ENCODE measurements around a stretch of chr14.

DNA sequence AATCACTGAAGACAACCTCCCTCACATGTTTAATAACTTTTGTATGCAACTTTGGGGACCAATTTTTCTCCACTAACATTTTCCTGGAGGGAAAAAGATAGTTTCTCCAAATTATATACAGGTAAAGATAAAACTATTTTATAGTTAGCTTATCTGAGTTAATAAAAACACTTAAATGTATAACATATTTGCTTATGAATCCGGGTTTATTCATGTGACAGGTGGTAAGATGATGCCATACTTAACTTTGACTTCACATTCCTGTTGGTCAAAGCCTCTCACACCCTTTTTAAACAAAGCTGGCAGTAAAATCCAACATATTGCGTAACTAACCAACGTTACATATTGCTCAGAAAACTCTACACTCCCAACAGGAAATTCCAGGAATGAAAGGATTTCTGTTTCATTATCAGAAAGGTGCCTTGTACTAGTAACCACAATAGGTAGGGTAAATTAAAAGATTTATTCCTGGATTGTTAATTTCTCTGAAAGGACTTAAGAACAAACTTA lies 23.6 kb upstream of the CATSPERB start:
- RAMPAGE, long total RNA = no peak
- RRBS, 2 experiments = no CpG with 5 or more reads among the region's 3 CpGs
CAGE:
- cytosol, long polyA minus RNA = no peak
- cytosol, long polyA plus RNA = no peak
- long polyA plus RNA = no peak
- nucleolus, long total RNA = no peak
- nucleus, long polyA plus RNA = no peak
- nucleus, long total RNA = no peak

GRCh38 chr14:91759624-91760172 lies 27.8 kb upstream of the CATSPERB start:
- RAMPAGE, long total RNA = no peak
- RRBS, 2 experiments = no CpG with 5 or more reads among the region's 2 CpGs
CAGE:
- cytosol, long polyA minus RNA = no peak
- cytosol, long polyA plus RNA = no peak
- long polyA plus RNA = no peak
- nucleolus, long total RNA = no peak
- nucleus, long polyA plus RNA = no peak
- nucleus, long total RNA = no peak

GRCh38 chr14:91835624-91835994 lies 31.7 kb downstream of the TC2N start:
- RAMPAGE, long total RNA = no peak
- RRBS, 2 experiments = 4 to 31% methylated on average over 8 of the region's 23 CpGs
CAGE:
- cytosol, long polyA minus RNA = no peak
- cytosol, long polyA plus RNA = no peak
- long polyA plus RNA = no peak
- nucleolus, long total RNA = no peak
- nucleus, long polyA plus RNA = no peak
- nucleus, long total RNA = no peak

GRCh38 chr14:91860987-91861604 lies 6.2 kb downstream of the TC2N start:
- RAMPAGE, long total RNA = no peak
- RRBS, 2 experiments = no CpG with 5 or more reads among the region's 4 CpGs
CAGE:
- cytosol, long polyA minus RNA = no peak
- cytosol, long polyA plus RNA = no peak
- long polyA plus RNA = no peak
- nucleolus, long total RNA = no peak
- nucleus, long polyA plus RNA = no peak
- nucleus, long total RNA = no peak

DNA sequence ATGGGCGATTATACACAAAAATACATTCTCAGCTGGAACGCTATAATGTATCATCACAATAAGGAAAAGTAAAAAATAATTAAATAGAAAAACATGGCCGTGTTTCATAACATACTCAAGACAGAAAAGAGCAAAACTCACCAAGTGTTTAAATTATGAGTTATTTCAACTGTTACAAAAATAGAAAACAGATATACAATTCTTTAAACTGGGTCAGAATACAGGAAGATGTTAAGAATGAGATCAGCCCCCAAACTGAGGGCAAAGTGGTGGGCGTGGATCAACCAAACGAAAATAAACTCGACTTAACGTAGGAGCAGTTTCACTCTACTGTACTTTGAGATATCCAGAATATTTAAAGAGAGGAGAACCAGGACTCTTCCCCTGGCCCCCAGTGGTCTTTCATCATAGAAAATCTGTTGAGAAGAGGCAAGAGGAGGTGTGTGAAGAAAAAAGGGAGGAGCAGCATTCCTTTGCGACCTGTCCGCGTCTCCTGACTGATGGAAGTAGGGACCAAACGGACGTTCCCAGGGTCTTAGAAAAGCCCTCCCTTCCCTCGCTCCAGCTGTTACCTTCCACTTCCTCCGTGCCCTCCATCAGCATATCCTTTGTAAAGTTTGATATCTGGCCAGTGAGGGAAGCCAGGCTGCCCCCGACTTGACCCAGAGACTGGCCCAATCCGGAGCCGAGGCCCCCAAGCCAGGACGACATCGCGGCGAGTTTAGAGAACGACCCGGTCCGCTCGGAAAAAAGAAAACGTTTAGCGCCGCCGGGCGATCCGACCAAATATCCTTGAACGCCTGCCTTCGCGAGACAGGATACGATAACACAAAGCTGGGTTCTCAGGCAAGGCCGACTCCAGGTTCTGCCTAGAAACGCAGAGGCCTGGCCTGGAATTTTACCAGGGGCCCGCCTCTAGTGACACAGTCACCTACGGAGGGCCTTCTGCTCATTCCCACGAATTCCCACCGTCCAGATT lies 595 bp downstream of the TRIP11 start:
- RAMPAGE, long total RNA = no peak
- RRBS, 2 experiments = 1% methylated on average over 8 of the region's 41 CpGs
CAGE:
- cytosol, long polyA minus RNA = start-site peak on the minus strand centred at position 452 of the sequence, 8 bp wide, 37 reads; start-site peak on the minus strand centred at position 608 of the sequence, 6 bp wide, 15 reads
- cytosol, long polyA plus RNA = no peak
- long polyA plus RNA = no peak
- nucleolus, long total RNA = no peak
- nucleus, long polyA plus RNA = no peak
- nucleus, long total RNA = no peak

DNA sequence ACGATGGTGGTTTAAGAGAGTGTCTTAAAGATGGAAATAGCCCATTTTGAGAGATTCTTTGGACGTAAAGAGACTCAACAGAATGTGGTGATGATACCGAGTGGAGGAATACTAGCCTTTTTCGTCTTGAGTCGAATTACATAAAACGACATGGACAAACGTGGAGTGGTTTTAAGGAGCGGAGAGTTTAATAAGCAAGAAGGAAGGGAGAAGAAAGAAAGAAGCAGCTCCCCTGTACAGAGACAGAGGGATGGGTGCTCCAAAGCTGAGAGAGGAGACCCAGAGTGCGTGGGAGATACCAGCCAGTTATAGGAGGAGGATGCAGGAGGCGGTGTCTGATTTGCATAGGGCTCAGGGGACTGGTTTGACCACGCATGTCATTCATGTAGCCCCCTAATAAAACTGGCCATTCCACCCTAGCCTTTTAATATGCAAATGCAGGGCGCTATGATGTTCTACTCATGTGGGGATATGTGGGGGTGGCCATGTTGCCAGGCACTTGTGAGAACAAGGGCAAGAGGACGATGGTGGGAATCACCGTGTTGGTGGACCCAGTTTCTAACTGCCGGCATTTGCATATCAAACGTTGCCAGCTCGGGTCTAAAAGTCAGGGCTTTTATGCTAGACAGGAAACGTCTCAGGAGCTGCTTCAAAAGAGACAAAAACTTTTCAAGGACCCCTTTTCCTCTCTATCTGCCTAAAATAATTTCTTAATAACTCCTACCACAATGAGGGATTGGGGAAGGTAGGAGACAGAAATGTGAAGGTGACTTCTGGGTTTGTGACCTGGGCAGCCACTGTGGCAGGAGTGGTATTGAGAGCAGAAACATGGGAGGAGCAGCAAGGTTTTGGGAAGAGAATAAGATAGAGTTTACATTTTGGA lies 2.0 kb upstream of the ATXN3 start:
- RAMPAGE, long total RNA = no peak
- RRBS, 2 experiments = no CpG with 5 or more reads among the region's 18 CpGs
CAGE:
- cytosol, long polyA minus RNA = no peak
- cytosol, long polyA plus RNA = no peak
- long polyA plus RNA = no peak
- nucleolus, long total RNA = no peak
- nucleus, long polyA plus RNA = no peak
- nucleus, long total RNA = no peak

DNA sequence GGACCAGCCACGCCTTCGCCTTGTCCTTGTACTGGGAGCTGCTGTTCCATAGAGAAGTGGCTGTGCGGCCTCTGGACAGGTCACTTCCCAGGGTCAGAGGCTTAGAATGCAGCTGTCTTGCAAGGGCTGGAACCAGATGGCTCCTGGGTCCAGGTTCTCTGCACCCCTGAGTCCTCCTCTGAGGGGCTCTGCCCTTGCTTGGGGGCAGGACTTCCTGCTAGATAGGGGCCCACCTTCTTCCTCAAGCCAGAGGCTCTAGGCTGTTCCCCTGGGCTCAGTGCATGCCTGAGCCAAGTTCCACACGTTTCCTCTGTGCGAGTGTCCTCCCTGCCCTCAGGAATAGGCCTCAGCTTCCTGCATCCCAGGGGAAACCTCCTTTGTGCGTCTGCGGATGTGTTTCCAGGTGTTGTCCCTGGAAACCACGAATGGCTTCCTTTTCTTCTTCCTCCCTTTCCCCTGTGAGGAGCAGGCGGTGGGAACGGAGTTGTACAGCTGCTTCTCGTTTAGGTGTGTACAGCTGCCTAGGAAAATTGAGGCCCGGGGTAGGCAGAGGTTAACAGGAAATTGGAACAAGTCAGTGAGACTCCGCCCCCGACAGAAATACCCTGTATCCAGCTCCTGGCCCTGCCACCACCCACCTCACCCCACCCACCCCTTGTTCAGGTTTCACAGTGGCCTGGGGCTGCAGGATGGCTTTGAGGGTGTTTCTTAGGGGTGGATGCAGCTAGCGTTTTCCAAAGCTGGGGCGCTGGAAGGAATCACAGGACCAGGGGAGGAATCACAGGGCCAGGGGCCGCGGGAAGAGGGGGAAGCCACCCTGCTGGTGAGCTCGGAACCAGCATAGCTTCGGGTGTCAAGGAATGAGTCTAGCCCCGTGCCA lies 54.1 kb upstream of the RIN3 start:
- RAMPAGE, long total RNA = no peak
- RRBS, 2 experiments = no CpG with 5 or more reads among the region's 21 CpGs
CAGE:
- cytosol, long polyA minus RNA = no peak
- cytosol, long polyA plus RNA = no peak
- long polyA plus RNA = no peak
- nucleolus, long total RNA = no peak
- nucleus, long polyA plus RNA = no peak
- nucleus, long total RNA = no peak

GRCh38 chr14:92463245-92463595 lies 50.4 kb upstream of the RIN3 start:
- RAMPAGE, long total RNA = no peak
- RRBS, 2 experiments = no CpG with 5 or more reads among the region's 9 CpGs
CAGE:
- cytosol, long polyA minus RNA = no peak
- cytosol, long polyA plus RNA = no peak
- long polyA plus RNA = no peak
- nucleolus, long total RNA = no peak
- nucleus, long polyA plus RNA = no peak
- nucleus, long total RNA = no peak

DNA sequence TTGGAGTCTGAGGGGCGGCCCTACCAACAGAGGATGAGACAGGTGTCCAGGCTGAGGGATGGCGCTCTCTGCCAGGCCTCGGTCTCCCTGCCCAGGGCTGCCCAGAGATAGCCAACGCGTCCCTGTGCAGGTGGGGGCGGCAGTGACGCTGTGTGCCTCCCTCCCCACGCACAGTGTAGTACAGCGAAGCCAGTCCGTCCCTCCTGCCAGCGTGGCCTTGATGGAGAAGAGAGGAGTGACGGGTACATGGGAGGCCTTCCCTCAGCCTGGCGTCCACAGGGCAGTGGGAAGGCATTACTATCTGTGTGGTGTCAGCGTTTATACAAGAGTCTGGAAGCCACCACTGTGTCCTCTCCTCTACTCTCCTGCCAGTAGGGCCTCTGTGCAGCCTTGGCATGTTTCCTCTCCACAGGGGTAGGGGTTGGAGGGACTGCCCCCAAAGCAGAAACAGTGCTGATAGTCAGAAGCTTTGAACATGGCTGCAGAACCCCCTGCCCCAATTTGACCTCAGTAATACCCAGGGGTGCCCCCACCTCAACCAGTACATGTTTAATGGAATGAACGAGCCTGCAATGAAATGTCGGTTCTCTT lies 6.1 kb downstream of the RIN3 start:
- RAMPAGE, long total RNA = no peak
- RRBS, 2 experiments = no CpG with 5 or more reads among the region's 16 CpGs
CAGE:
- cytosol, long polyA minus RNA = no peak
- cytosol, long polyA plus RNA = no peak
- long polyA plus RNA = no peak
- nucleolus, long total RNA = no peak
- nucleus, long polyA plus RNA = no peak
- nucleus, long total RNA = no peak

DNA sequence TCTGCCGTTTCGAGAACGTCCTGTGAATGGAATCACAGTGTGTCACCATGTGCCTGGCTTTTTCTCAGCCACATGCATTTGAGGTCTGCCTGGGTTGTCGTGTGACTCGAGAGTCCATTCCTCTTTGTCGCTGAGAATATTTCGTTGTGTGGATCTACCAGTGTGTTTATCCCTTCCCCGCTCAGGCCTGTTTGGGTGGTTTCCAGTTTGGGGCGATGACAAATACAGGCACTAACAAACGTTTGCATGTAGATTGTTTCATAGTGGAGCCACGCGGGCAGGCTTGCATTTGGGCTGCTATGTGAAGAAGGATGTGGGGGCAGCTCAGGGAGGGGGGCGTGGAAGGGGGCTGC lies 14.1 kb downstream of the RIN3 start:
- RAMPAGE, long total RNA = no peak
- RRBS, 2 experiments = no CpG with 5 or more reads among the region's 13 CpGs
CAGE:
- cytosol, long polyA minus RNA = no peak
- cytosol, long polyA plus RNA = no peak
- long polyA plus RNA = no peak
- nucleolus, long total RNA = no peak
- nucleus, long polyA plus RNA = no peak
- nucleus, long total RNA = no peak

- RAMPAGE, long total RNA = no peak
- RRBS, 2 experiments = no CpG with 5 or more reads among the region's 12 CpGs
CAGE:
- cytosol, long polyA minus RNA = no peak
- cytosol, long polyA plus RNA = no peak
- long polyA plus RNA = no peak
- nucleolus, long total RNA = no peak
- nucleus, long polyA plus RNA = no peak
- nucleus, long total RNA = no peak
These were observed 21.7 kb downstream of the RIN3 start for GRCh38 chr14:92535177-92535732.

DNA sequence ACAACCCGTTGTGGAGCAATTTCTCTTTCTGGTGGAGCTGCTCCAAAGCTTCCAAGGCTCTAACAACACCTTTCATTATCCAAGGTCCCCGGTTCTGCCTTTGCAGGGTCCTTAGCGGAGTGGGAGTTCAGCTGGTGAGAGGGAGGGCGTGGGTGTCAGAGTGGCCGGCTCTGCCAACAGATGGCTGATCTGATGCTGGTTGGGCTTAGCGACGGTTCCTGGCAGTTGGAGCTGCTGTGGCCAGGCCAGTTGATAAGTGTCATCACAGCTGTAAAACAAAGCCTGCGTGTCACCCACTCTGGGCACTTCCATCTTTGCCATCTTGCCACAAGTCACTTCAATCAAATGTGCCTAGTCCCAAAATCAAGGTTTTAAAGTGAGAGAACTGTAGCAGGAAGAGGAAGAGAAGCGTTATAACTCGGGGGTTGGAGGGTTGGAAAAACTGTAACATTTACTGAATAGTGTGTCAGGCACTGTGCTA lies 36.3 kb downstream of the RIN3 start:
- RAMPAGE, long total RNA = no peak
- RRBS, 2 experiments = 71 to 94% methylated on average over 4 of the region's 10 CpGs
CAGE:
- cytosol, long polyA minus RNA = no peak
- cytosol, long polyA plus RNA = no peak
- long polyA plus RNA = no peak
- nucleolus, long total RNA = no peak
- nucleus, long polyA plus RNA = no peak
- nucleus, long total RNA = no peak

GRCh38 chr14:92560450-92560821 lies 46.9 kb downstream of the RIN3 start:
- RAMPAGE, long total RNA = no peak
- RRBS, 2 experiments = no CpG with 5 or more reads among the region's 9 CpGs
CAGE:
- cytosol, long polyA minus RNA = no peak
- cytosol, long polyA plus RNA = no peak
- long polyA plus RNA = no peak
- nucleolus, long total RNA = no peak
- nucleus, long polyA plus RNA = no peak
- nucleus, long total RNA = no peak

GRCh38 chr14:92601670-92602649 lies 88.4 kb downstream of the RIN3 start:
- RAMPAGE, long total RNA = no peak
- RRBS, 2 experiments = no CpG with 5 or more reads among the region's 12 CpGs
CAGE:
- cytosol, long polyA minus RNA = no peak
- cytosol, long polyA plus RNA = no peak
- long polyA plus RNA = no peak
- nucleolus, long total RNA = no peak
- nucleus, long polyA plus RNA = no peak
- nucleus, long total RNA = no peak

DNA sequence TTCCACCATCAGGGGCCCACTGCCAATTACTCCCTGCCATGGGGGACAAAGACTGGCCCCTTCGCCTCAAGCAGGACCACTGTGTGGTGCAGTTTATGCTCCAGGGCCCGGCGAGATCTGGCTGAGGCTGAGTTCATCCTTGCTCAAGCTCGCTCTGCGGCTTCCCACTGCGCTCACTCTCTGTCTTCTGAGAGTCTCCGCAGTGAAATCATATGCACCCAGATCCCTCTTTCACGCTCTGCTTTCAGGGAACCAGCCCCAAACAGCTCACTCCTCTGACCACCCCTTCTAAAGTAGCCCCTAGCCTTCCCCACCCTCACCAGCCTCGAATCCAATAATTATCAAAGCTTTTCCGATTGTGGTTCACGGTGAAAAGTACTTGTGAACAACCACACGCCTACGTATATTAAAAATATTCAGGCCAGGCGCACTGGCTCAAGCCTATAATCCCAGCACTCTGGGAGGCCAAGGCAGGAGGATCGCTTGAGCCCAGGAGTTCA lies 95.1 kb downstream of the LGMN start:
- RAMPAGE, long total RNA = no peak
- RRBS, 2 experiments = no CpG with 5 or more reads among the region's 15 CpGs
CAGE:
- cytosol, long polyA minus RNA = no peak
- cytosol, long polyA plus RNA = no peak
- long polyA plus RNA = no peak
- nucleolus, long total RNA = no peak
- nucleus, long polyA plus RNA = no peak
- nucleus, long total RNA = no peak

DNA sequence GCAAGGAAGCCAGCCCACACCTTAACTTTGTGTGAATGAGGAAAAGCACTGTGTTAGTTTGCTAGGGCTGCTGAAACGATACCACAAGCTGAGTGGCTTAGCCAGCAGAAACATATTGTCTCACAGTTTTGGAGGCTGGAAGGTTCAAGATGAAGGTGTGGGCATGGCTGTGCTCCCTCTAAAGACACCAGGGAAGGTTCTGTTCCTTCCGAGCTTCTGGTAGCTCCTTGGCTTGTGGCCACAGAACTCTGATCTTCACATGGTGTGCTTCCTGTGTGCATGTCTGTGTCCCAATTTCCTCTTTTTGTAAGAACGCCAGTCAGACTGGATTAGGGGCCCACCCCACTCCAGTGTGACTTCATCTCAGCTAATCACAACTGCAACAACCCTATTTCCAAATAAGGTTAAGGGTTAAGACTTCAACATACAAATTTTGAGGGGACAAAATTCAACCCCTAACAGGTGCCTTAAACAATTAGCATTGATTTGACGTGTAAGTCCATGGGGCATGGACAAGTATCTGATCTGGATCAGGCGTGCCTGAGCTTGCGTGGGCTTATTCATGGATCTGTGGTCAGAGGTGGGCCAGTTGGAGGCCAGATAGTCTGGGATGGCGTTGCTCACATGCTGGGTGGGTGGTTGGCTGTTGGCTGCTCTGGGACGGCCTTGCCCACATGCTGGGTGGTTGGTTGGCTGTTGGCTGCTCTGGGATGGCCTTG lies 88.6 kb downstream of the LGMN start:
- RAMPAGE, long total RNA = no peak
- RRBS, 2 experiments = no CpG with 5 or more reads among the region's 8 CpGs
CAGE:
- cytosol, long polyA minus RNA = no peak
- cytosol, long polyA plus RNA = no peak
- long polyA plus RNA = no peak
- nucleolus, long total RNA = no peak
- nucleus, long polyA plus RNA = no peak
- nucleus, long total RNA = no peak

- RAMPAGE, long total RNA = no peak
- RRBS, 2 experiments = no CpG with 5 or more reads among the region's 2 CpGs
CAGE:
- cytosol, long polyA minus RNA = no peak
- cytosol, long polyA plus RNA = no peak
- long polyA plus RNA = no peak
- nucleolus, long total RNA = no peak
- nucleus, long polyA plus RNA = no peak
- nucleus, long total RNA = no peak
These were observed 80.1 kb downstream of the LGMN start for GRCh38 chr14:92668278-92668746.

DNA sequence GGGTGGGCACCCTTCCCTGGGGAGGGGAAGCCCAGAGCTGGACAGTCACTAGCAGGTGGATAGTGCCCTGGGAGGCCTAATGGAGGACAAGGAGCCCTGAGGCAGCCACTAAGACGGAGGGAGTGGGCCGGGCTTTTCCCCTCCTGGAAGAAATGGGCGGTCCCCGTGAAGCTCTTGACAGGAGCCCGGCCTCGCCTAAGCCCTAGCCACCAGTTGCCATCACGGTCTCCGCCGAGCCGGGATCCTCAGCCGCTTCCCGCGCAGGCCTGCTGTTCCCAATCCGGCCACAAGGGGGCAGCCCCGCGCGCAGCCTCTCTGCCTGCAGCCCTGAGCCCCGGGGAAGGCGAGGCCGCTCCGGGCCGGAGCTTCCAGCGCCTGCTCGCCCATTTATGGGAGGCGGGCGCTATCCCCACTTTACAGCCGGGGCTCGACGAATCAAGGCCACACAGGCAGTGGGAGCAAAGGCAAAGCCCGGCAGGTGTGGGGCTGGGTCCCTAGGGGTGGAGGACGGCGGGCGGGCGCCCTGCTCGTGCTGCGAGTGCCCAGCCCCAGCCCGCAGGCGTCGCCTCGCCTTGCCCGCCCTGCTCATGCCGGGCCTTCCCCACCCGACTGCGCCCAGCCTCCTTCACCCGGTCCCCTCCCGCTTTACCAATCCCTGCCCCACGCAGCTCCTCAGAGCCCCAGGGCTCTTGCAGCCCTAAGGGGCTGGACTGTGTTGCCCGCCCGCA lies 61.5 kb downstream of the LGMN start:
- RAMPAGE, long total RNA = no peak
- RRBS, 2 experiments = 41 to 48% methylated on average over 30 to 34 of the region's 49 CpGs
CAGE:
- cytosol, long polyA minus RNA = no peak
- cytosol, long polyA plus RNA = no peak
- long polyA plus RNA = no peak
- nucleolus, long total RNA = no peak
- nucleus, long polyA plus RNA = no peak
- nucleus, long total RNA = no peak

GRCh38 chr14:92704716-92705140 lies 43.7 kb downstream of the LGMN start:
- RAMPAGE, long total RNA = no peak
- RRBS, 2 experiments = no CpG with 5 or more reads among the region's 12 CpGs
CAGE:
- cytosol, long polyA minus RNA = no peak
- cytosol, long polyA plus RNA = no peak
- long polyA plus RNA = no peak
- nucleolus, long total RNA = no peak
- nucleus, long polyA plus RNA = no peak
- nucleus, long total RNA = no peak

DNA sequence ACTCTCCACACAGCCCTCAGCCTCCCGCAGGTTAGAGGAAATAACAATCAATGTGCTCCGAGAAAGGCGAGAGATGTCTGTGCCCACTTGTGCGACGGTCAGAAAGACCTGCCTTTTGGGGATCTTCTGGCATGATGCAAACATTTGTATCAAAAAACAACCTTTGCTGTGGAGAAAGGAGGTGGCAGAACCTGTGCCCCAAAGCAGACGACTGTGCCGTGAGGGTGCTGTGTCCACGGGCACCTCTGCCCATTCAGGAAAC lies 41.8 kb downstream of the LGMN start:
- RAMPAGE, long total RNA = no peak
- RRBS, 2 experiments = no CpG with 5 or more reads among the region's 8 CpGs
CAGE:
- cytosol, long polyA minus RNA = no peak
- cytosol, long polyA plus RNA = no peak
- long polyA plus RNA = no peak
- nucleolus, long total RNA = no peak
- nucleus, long polyA plus RNA = no peak
- nucleus, long total RNA = no peak